Mammary microvascular endothelial cell (primary cell): ENCODE data around the gene TRAF3IP1.

GRCh38 chr2:238201260-238201775 is 2.2 kb downstream of the ILKAP start:
- RAMPAGE, long total RNA = no peak

DNA sequence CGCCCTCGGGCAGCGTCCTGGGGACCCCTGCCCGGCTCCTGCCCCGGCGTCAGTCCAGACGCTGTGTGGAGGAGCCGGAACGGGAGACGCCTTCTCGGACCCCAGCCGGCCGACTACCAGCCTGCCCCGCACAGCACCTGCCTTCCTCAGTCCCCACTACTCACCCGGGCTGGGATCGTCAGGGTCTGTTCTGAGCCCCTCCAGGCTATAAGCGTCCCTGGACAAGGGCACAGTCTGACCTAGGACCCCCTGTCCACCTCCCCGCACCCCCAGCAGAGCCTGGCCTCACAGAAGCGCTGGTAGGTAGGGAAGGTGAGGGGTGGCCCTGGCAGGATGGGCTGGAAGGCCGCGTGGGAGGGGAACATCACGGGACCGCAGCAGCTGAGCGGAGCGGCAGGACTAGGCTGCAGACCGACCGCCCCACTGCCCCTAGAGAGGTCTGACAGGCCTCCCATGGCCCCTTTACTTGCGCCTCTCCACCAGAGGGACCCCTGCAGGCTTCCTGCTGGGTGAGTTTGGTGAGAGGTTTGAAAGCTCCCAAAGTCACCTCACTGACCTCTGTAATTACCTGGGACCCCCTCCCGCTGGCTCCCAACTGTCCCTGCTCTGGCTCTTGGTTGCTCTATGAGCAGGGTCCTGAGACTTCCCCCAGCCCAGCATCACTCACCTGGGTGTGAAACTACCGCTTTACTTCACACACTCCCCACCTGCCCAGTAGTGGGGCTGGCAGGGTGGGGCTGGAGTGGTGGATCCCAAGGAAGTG is 1.5 kb upstream of the HES6 start:
- RAMPAGE, long total RNA = no peak

GRCh38 chr2:238247925-238248567 is 8.2 kb upstream of the HES6 start:
- RAMPAGE, long total RNA = no peak

DNA sequence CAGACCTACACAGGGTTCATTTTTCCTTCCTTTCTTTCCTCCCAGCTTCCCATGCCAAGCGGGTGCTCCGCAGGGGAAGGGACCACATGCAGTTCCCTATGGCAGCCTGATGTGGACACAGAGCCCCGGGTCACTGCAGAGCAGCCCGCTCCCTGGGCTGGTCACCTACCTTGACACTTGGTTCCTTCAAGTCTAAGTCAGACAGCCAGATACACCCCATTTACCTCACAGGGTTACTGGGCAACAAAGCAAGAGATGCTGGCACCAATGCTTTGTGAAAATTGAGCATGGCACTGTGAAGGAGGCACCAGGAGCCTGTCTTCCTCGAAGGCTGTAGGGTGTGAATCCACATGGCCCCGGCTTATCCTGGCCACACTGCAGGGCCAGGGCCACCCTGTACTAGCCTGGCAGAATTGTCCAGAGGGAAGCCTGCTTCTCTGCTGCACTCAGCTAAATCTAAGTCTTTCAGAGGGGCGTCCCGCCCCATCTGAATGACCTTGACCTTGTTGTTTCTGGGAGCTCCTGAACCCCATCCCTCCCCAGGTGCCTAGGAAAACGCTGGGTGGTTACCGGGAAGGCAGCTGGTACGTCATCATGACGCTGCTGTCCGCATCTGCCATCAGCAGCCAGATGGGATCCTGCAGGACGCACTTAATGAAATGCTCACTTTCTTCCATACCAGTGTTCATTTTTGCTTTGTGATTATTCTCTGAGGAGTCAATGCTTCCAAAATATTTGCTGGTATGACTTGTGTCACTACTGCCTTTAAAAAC is 10.3 kb upstream of the HES6 start:
- RAMPAGE, long total RNA = no peak

- RAMPAGE, long total RNA = no peak
Measured at GRCh38 chr2:238261004-238261840, 21.4 kb upstream of the HES6 start.

DNA sequence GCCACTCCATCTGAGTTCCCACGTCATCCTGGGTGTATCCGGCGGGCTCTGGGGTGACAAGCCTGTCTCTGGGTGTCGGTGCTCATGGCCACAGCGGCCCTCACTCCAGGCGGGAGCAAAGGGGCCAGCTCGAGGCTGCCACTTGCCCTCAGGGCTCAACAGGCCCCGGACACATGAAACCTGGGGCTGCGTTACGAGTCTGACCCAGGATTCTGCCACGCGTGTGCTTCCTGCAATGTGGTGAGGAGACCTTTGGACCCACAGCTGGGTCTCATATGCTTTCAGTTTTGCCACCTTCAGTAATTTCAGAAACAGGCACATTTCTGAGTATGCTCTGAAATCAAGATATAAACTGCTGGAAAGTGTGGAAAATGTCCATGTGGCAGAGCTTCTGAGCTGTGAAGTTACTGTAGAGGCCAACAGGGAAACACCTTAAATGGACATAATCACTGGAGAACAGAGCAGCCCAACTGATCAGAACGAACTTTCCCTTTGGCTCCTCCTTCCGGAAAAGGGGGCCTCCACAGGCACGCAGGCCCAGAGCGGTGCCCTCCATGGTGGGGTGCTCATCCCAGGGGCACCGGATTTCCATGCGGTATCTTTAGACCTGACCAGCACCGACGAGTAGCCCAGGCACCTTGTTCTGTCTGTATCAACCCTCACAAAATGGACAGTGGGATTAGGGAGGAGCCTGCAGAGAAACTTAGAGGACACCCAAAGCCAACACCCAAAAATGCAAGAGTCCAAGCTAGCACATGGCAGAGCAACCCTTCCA is 14.1 kb downstream of the PER2 start:
- RAMPAGE, long total RNA = no peak

DNA sequence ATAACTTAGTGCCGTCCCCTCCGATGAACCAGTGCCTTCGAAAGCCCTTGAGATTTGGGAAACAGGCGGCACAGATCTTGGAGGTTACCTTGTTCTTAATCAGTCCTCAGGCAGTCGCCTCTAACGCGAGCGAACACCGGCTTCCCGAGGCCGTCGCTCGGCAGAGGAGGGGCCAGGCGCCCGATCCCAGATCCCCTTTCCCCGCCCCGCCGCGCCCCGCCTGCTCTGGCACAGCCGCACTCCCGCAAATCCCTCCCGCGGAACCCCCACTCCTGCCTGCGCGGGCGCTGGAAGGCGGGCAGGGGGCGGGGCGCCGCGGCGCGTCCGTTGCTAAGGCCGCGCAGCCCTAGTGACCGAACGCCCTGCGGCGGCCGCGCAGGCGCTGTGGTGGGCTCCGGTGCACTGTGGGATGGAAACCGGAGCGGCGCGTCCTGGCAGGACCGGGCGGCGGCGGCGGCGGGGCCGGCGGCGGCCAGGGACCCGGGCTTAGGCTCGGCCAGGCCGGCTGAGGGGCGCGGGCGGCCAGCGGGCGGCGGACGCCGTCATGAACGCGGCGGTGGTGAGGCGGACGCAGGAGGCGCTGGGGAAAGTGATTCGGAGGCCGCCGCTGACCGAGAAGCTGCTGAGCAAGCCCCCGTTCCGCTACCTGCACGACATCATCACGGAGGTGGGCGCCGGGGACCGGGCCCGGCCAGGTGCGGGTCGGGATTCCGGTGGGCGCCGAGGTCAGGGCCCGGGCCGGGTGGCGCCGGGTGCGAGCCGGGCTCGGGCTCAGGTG is at the start of gene TRAF3IP1:
Gene TRAF3IP1 (plus strand): TSS at position 400 of the 778 bp plus-strand sequence.
- RAMPAGE, long total RNA = no peak

DNA sequence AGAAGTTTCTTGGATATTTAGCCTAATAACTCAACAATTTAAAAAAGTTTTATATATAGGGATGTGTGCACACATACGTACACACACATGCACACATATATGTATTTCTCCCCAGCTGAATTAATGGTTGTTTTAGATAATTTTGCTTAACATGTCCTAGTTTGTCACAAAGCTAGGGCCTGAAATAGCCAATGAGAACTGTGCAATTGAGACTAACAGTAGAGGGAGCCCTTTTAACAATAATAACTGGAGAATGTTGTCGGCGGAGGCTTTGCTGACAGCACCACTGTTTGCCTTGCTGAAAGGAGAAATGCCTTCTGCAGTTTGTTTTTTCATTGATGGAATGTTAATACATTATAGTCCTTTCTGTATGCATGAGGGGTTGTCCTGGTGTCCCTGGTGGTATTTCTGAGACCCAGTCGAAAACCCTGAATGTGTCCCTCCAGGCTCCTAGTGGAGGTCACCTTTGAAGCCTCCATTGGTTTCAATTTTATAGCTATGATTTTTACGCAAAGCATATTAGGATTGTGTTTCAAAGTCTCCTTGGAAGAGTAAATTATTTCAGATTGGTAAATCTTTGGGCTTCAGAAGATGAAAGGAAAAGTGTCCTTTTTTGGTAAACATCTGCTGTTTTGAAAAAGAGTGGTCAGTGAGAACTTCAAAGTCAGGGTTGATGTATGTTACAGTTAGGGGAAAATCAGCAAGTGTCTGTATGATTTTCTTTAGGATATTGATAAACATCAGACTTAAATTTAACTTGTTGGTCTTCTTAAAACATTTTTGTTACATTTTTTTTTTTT is 37.2 kb downstream of the TRAF3IP1 start:
- RAMPAGE, long total RNA = no peak

- RAMPAGE, long total RNA = no peak
Measured at GRCh38 chr2:238427199-238427883, 614 bp downstream of the ASB1 start.

GRCh38 chr2:238454424-238454853 is 27.7 kb downstream of the ASB1 start:
- RAMPAGE, long total RNA = no peak

- RAMPAGE, long total RNA = no peak
Measured at GRCh38 chr2:238644524-238645160, 203.2 kb upstream of the TWIST2 start.

DNA sequence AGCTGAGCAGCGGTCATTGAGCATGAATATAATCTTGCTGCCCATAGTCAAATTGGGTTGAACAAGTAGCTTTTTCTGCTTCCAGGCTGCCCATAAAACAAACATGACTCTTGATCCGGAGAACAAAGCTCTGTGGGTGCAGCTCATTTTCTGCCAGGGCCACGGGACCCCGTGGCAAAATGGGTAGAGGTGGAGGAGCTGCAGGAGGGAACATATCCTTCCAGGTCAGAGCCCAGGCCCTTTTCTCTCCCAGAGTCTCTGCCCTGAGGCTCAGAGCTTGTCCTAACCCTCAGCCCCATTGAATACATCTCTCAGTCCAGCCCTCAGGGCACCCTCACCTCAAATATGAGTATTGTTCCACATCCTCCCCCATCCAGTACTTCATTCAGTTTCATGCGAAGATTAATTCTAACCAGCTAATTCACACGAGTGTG is 151.5 kb upstream of the TWIST2 start:
- RAMPAGE, long total RNA = no peak

- RAMPAGE, long total RNA = no peak
Measured at GRCh38 chr2:238727684-238728011, 120.2 kb upstream of the TWIST2 start.

DNA sequence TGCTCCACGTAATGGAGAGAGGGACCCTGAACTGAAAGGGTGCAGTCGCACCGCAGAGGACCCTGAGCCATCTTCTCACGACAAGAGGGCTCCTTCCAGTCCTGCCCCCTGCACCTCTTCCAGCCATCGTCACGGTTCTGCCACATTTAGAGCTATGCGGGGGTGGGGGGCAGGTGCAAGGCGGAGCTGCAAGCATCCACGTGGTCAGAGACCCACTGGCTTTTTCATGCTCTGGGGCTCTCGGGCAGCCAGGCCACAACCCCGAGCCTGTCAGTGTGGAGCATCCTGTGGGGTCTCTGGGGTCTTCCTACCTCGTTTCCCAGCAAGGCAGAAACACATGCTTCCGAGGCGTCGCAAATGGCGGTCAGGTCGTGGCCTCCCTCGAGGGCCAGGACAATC is 218.5 kb downstream of the TWIST2 start:
- RAMPAGE, long total RNA = no peak

DNA sequence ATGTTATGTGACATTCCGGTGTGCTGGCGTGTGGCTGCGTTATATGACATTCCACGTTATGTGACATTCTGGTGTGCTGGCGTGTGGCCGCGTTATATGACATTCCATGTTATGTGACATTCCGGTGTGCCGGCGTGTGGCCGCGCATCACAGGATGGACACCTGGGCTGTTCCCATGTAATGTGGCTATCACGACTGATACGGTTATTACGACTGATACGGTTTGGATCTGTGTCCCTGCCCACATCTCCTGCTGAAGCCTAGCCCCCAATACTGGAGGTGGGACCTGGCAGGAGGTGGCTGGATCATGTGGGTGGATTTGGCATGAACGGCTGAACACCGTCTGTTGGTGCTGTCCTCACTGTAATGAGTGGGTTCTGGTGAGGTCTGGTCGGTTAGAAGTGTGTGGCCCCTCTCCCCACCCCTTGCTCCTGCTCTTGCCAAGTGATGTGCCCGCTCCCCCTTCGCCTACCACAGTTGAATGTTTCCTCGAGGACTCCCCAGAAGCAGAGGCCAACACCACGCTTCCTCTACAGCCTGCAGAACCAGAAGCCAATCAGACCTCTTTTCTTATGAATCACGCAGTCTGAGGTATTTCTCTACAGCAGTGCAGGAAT is 275.8 kb downstream of the HDAC4 start:
- RAMPAGE, long total RNA = no peak

DNA sequence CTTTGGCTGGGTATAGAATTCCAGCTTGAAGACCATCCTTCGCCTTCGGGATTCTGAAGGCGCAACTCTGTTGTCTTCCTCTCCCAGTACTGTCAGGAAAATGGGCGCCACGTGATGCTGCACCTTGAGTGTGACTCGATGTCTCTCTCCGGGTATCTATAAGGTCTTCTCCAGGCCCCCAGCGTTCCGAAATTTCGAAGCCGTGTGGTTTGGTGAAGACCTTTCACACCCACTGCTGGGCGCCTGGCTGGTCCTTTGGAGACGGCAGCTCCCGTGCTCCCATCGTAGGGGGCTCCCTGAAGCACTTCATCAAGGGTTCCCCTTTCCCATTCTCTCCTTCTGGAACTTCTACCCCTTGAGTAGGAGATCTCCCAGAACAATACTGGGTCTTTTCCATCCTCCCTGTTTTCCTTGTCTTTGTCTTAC is 203.6 kb downstream of the HDAC4 start:
- RAMPAGE, long total RNA = no peak

GRCh38 chr2:239236764-239237113 is 164.1 kb downstream of the HDAC4 start:
- RAMPAGE, long total RNA = no peak

GRCh38 chr2:239253209-239254072 is 147.4 kb downstream of the HDAC4 start:
- RAMPAGE, long total RNA = no peak

DNA sequence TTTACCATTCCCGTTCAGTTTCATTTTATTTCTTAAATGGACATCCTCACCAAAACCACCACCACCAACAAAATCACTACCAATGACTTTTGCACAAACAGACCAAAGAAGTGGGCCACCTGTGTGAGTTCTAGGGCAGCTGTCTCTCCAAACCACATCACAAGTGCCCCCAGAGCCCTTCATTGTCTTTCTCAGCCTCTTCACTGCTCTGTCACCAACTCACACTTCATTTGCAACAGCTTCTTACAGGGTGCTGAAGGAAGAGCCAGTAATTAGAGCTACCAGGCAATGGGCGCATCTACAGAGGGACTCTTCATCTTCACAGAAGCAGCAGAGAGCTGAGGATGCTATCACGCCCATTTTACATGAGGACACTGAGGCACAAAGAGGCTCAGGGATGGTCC is 105.1 kb downstream of the HDAC4 start:
- RAMPAGE, long total RNA = no peak

DNA sequence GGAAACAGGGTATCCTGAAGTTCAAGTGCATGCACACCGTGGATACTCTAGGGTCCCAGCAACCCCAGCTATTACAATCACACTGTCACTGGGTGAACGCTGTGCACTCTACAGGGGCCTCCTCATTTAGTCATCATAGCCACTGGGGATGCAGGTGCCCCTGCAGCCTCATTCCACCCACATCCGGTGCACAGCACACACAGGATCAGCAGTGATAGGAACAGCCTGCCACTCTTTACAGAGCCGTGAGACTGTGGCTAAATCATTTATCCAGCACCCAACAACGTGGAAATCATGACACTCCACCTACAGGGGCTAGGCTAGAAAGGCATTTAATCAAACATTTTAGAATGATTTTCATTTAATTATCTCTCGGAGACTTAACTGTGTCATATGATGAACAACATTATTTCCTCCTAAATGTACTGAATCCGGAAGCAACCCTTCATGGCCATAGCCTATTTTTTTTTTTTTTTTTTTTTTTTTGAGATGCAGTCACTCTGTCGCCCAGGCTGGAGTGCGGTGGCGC is 102.4 kb downstream of the HDAC4 start:
- RAMPAGE, long total RNA = no peak